Bronchus fibroblast of lung (primary cell): ENCODE results near the gene PRKAR1A.

- RAMPAGE, long total RNA, result no peak
Measured at GRCh38 chr17:67422774-67423349, 45.8 kb downstream of the PITPNC1 start.

GRCh38 chr17:67449780-67450492 lies 72.9 kb downstream of the PITPNC1 start:
- RAMPAGE, long total RNA, result no peak

DNA sequence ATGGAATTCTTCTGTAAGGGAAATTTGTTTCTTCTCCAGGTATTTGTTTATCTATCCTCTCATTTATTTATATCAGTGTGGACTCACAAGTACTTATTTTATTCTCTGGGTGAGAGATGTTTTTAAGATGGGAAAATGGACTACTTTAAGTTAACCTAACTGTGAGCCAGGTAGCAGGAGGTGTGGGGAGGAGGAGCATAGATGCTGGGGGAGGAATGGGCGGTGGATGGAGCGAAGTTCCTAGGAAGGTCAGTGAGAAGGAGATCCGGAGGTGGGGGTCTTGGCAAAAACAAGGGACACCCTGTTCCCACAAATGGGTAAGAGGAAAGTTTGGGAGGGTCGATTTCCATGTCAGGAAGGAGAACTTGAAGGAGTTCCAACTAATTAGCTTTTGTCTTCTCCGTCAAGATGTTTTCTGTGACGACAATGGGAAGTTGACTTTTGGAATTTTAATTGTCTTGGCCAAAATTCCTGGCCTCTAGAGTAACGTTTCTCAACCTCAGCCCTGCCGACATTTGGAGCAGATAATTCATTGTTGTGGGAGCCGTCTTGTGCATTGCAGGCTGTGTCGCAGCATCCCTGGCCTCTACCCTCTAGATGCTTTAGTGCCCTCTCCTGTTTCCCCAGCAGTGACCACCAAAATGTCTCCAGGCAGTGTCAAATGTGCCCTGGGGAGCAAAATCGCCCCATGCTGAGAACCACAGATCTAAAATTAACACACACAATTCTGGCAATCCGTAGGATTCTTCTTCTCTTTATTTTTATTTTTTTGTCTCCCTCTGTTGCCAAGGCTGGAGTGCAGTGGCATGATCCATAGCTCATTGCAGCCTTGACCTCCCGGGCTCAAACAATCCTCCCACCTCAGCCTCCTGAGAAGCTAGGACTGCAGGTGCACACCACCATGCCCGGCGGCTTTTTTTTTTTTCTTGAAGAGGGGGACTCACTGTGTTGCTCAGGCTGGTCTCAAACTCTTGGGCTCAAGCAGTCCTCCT lies 97.1 kb downstream of the PITPNC1 start:
- RAMPAGE, long total RNA, result no peak

DNA sequence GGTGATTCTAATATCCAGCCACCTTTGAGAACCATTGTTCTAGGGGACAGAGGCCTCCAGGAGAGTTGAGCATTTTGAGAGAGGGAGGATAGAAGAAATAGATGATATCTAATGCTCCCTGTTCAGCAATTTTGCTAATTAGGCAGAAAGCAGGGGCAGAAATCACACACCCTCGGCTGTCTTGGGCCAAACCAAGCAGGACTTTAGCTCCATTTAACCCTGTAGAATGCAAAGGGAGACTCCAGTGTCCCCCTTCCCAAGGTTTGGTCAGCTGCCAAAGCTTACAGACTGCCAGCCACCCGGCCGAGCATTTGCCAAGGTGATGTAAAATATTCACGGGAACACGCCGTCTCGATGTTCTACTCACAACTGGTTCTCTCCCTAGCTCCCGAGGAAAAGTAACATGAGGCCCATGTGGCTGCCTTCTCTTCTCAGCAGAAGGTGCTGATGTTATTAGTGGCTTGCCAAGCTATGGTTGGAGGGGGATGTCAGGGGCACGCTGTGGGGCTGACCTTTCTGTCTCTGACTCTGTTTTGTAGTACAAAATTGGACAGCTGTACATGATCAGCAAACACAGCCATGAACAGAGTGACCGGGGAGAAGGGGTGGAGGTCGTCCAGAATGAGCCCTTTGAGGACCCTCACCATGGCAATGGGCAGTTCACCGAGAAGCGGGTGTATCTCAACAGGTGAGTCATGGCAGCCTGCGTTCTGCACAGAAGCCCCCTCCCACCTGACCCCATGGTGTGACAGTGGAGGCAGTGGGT lies 155.4 kb downstream of the PITPNC1 start:
- RAMPAGE, long total RNA, result no peak

DNA sequence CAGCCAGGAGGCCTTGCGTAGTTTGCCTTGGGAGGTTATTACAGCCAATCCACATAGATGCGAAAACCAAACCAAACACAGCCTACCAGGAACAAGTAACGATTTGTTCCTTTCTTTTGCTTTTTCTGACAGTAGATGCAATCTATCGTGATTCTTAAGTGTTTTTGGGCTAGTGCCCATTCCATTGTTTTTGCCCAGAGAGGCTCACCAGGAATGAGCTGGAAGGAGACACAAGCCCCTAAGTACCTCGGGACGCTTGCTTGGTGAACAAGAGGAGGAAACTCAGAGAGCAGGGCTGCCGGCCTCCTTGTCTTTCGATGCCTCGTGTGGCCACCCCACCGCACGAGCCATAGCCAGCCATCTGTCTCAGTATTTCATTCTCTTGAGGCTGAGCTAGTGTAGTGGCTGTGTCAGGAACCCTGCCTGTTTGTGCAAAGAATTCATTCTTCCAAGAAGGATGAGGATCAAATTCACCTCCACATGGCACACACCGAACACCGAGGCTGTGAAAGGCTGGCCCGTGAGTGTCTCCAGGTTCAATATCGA lies 102.5 kb upstream of the NOL11 start:
- RAMPAGE, long total RNA, result no peak

GRCh38 chr17:68044520-68044884 lies 9.0 kb downstream of the KPNA2 start:
- RAMPAGE, long total RNA, result no peak

- RAMPAGE, long total RNA, result no peak
Measured at GRCh38 chr17:68184673-68185418, 63.0 kb upstream of the AMZ2 start.

DNA sequence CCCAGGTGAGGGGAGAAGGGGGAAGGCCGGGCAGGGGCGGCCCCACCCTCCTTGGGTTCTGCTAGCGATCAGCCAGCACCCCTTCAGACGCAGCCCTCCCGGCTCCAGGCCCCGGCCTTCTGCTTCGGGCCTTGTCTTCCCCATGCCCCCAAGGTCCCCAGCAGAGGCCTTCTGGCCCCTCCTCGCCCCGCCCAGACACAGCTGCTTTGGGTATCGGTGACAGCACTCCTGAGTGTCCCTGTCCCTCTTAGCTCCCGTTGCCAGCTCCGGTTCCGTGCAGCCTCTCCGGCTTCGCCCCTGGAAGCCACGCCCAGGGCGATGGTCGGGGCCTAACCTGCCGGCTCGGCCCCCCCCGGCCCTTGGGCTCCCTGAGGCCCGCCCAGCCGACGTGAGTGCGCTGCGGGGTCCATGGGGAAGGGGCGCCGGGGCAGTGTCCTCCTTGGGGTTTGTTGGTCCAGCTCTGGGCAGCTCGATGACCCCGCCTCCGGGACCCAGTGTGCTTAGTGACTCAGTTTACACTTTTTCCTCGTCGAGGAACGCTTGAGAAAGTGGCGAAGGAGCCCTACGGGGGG lies 50.5 kb upstream of the AMZ2 start:
- RAMPAGE, long total RNA, result no peak

GRCh38 chr17:68200473-68201383 lies 47.1 kb upstream of the AMZ2 start:
- RAMPAGE, long total RNA, result no peak

DNA sequence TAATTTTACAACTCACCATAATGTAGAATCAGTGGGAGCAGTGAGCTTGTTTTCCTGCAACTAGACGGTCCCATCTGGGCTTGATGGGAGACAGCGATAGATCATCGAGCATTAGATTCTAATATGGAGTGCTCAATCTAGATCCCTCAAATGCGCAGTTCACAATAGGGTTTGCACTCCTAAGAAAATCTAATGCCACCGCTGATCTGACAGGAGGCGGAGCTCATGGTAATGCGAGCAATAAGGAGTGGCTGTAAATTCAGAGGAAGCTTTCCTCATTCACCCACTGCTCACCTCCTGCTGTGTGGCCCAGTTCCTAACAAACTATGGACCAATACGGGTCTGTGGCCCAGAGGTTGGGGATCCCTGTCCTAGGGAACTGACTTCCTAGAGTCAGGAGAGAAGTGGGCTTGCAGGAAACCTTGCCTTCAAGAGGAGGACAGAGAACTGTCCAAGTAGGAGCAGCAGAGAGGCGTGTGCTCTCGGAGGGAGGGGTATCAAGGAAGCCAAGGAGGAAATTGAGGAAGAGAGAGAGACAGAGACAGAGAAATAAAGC lies 25.2 kb upstream of the AMZ2 start:
- RAMPAGE, long total RNA, result no peak

DNA sequence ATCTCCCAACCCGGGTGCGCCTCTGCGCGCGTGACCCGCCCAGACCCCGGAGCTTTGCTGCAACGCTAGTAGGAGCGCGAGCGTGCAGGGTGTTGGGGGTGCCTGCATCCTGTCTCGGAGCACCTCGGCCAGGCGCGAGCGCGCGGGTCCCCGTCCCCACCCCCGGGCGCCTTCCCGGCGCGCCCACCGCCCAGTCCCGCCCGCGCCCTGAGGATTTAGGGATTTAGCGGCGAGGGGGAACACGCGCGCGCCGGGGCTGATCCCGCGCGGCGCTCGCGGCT lies 284 bp downstream of the ARSG start:
- RAMPAGE, long total RNA, result no peak

DNA sequence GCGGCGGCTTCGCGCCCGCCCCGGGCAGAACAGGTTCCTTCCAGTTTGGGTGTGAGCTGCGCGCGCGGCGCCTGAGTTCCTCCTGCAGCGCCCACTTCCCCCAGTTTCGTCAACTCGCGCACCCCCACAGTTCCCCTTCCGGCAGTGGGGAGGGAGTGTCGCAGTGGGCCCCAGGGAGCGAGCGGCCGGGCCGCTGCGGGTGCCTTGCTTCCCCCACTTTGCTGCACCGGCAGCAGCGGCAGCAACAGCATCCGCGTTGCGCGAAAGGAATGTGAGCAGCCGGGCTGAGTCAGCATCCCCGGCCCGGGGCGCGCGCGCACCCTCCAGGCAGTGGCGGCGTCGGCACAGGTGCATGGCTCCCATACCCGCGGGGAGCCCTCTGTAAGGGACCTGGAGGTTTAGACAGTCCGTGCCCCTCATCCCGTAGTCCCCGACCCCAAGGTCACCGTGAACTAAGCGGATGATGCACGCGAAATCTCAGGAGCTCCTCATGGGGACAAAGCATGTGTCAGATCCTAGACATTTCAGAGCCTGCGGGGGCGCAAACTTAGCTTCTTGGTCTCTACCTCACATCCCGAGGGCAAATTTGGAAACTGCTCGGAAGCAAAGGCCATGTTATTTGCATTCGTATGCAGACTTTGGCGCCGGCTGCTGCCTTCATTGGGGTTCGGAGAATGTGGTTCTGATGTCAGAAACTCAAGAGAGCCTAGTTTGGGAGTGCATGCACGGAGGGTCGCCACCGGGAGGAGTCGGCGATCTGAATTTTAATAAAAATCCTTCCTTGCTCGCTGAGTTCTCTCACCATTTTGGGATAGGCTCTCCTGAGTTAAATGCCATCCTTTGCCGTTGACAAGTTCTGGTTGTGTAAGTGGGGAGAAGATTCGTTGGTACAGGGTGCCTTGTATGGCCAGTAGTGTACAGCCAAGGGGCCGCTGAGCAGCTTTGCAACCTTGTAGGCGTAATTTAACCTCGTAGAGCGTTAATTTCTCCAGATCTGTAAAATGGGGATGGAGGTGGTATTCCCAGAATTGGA lies 941 bp downstream of the ARSG start:
- RAMPAGE, long total RNA, result no peak

DNA sequence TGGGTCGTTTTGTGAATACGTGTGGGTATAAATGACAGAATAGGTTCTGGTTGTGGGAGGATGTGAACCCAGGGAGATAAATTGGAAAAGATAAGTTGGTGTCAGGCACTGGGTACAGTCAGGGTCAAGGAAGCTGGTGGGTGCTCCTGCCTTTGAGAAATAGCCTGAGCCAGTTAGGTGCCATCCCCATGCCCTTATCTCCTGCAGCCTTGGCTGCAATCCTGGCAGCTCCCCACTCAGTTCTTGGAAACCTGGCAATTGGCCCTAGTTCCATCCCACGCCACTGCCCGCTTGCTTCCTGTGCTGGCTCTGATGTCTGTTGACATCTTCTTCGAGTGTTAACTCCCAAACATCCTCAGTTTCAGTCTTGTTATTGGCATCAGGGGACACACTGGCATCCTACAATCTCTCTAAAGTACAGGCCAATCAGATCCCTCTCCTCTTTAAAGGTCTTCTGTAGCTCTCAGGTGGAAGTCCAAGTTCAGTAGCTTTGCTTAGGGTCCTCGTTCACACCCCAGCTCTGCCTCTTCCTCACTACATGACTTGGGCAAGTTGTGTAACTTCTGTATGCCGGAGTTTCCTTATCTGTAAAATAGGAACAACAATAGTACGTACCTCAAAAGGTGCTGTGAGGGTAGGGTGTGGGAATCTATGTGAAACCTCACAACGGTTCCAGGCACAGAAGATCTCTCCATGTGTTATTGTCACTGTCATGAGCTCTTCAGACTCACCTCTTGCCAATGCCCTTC lies 13.6 kb upstream of the PRKAR1A start:
- RAMPAGE, long total RNA, result no peak

DNA sequence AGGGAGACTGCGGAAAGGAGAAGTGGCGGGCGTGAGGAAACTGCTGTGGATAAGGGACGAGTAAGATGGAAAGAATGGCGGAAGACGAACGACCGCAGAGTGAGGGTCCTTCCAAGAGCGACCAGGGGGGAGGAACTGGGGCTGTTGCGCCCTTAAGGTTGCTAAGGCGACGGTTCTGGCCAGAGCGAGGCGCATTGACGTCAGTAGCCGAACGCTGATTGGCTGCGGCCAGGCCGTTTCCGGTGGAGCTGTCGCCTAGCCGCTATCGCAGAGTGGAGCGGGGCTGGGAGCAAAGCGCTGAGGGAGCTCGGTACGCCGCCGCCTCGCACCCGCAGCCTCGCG lies at the start of gene PRKAR1A:
TSS of gene PRKAR1A (plus strand) at position 245 of the 342 bp plus-strand sequence.
- RAMPAGE, long total RNA, result start-site peak on the plus strand centred at position 257 of the sequence, 60 bp wide, 2,475 and 2,056 reads in 2 replicates

DNA sequence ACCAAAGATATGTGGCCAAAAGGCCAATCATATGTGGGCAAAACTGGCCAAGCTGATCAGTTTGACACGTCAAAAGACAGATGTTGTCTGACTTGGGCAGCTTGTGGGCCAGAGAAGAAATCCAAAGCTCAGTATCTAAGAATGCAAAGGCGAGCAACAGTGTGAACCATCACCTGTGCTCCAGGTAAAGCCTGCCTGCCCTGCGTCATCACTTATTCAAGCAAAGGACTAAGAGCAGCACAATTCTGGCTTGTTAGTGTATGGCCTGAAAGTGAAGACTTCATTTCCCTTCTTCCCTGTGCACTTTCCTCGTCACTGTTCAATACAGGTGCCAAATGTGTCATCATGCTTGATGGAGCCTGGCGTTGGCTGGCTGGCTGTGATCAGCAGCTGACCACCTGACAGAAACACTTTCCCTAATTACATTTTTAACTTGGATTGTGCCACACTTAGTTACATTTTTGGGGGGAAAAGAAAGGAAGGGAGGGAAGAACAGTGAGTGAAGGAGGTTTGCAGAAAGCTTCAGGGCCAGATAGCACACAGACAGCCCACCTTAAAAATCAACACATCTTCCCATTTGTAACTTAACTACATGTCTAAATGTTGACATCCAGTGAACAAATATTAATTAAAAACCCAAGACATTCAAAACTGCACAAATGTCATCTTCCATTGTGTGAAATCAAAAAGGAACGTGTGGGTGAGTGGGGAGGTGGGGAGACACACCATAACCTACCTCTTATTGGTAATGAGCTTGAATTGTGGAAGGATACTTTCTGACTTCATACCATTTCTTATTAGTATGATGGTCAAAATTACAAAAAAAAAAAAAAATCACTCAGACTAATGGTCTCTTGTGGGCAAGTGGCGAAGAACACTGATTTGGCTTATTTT lies 4.5 kb downstream of the FAM20A start:
- RAMPAGE, long total RNA, result no peak

DNA sequence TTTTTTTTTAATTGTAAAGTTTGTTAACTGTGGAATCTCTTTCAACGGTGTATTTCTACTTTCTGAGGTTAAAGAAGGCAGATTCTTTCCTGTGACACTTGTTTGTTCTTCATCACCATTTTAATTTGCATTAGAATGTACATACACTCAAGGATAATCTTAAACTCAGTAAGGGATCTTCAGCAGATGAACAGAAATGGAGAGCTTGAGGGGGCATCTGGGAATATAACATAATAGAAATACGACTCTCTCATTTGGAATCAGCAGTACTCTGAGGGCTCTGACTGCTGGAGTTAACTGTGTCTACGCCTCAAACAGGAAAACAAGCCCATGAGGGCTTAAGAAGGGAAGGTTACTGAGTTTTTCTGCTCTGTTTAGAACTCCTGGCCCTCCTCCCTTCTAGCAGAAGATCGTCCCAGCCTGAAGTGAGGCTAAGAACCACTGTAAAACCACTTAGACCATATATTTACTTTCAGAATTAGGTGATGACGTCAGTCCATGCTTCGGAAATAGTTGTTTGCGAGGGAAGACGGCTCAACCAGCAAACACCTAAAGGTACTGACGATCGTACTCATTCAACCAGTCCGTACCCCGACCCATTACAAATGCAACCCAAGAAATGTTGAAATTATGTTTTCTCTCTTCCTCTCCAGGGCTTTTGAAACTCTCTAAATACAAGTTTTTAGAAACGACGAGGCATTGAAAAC lies 148.6 kb upstream of the FAM20A start:
- RAMPAGE, long total RNA, result no peak

DNA sequence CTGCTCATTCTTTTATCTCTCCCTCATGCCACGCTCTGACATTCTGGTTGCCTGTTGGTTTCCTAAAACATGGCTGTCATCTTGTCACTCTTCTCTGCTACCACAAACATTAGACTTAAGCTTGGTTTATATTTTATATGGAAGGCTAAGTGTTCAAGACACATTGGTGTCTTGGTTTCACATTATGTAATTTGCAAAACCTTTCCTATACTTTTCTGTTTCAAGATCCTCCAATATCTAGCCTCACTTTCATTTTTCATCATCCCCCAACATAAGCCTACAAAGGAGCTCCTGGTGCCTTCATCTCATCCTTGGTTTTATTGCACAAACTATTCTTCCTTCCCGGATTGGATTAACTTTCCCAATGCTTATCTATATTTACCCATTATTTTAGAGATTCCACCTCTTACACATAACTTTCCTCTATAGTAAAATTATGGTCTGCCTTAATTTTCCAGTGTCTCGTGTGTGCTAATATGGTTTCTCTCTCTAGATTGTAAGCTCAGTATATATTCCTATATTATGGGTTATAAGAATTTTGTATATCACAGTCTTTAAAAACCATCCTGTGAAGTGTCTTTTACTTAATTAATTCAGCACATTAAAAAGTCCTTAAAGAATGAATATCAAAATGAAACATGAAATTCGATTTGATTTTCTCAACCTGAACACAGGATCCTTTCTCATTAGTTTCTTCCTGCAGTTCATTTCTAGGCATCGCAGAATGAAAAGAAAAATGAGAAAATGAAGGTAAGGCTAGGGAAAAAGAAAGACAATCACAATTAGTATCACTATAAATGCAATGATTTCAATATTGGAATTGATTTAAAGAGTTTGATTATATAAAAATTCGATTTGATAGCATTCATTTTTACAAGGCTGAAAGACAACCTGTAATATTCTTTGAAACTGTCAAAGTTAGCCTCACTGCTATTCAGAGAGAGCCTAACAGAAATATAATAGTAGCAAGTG lies 36.6 kb upstream of the ABCA8 start:
- RAMPAGE, long total RNA, result no peak

DNA sequence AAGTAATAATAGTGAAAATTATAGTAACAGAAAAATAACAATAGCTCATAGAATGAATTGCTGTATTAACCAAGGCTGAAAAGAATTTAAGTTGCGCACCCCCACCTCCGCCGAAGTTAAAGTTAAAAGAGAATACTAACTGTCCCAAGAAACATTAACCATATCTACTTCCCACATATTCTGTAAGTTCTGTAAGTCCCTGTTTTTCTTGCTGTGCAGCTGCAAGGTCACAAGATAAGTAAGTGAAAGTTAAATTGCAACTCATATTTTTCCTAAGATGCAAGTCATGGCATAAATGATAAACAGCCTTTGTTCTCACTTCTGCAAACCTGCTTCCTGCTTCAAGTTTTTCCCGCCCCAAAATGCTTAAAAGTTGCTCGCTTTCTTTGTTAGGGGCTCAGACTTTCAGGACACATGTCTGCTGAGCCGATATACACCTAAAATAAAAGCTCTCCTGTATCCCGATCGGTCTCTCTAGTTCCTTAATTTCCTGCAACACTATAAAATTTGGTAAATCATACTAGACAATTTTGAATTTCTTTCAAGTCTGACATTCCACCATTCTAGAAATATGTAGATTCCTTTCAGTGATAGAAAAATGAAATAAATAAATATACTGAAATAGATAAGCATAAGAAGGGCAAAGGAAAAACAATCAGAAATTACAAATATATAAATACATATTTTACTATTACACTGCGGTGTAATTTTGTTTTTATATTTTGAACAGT lies 32.7 kb upstream of the ABCA9 start:
- RAMPAGE, long total RNA, result no peak

DNA sequence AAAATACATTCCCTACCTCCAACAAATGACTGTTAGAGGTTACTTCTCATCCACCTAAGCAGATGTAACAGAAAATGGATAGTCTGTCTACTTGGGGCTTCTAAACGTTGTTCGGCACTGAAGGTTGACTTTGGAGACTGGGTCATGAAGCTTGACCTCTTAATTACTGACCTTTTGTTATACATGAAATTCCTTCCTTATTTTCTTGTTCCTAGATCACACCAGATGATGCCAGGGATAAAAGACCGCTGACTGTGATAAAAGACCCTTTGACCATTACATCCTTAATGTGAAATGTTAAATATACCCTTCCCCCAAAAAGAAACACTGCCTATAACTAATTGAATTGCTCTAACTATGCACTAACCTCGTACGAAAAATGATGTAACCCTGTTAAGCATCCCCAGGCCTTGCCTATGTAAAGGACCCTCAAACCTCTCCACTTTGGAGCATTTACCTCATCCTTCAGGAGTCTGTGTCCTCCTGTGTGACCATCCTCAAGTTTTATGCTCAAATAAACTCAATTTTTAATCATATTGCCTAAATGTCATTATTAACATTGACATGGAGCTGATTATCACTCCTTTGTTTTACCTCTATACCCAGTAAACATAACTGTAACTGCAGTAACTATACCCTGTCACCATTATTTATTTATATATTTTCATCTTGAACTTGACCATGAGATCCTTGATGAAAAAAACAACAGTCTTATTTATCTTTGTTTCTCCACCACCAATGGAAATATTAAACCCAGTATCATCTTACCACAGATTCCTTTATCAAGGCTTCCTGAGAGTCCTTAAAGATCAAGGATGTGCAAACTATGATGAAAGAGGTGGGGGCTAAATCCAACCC lies 3.7 kb downstream of the ABCA5 start:
- RAMPAGE, long total RNA, result no peak

DNA sequence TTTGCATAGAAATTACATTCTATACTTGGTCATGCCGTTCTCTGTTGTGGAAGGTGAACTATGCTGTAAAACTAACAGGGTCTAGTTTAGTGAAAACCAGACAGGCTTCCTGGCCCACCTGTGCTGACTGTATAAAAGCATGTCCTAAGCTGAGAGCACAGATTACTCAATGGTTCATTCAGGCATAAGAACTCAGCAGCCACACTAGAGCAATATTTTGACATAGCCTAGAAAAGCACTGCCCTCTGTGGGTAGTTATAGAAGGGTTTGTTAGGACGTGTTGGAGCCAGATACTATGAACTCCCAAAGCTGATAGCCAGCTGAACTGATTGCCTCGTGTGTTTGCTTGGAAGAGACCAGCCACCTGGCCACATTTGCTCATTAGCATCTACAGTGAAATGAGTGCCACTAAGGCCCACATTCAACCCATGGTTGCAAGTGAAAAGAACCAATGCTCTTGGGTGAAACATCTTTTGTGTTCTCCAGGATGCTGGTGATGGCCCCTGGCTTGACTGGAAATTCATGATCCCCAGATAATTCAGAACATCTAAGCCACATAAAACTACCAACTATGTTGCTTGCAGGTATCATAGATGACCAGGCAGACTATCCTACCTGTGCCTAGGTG lies 30.8 kb upstream of the ABCA5 start:
- RAMPAGE, long total RNA, result no peak